T-cell (primary cell): ENCODE measurements around a stretch of chr1.

DNA sequence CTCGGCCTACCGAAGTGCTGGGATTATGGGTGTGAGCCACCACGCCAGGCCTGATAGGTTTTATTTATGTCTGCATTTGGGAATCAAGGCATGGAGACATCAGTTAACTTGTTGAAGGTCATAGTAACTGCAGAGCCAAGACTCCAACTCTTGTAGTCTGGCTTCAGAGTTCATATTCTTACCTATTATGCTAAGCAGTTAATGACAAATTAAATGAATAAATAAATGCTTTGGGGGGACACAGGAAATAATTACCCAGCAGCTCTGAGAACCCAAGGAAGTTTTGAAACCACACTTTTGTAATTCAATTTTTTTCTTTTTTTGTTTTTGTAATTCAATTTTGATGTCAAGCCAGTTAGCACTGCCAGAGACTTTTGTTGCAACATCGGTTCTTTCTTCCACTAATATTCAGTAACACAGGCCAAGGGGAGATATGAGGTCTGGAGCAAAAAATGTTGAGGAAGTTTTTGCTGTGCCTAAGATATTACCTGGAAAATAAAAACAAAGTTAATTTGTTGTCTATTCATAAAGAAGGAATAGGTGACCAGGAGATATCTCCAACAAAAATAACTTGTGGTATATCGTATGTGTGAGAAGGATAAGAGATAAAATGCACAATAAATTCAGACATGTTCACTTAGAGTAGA is 9.2 kb upstream of the UAP1 start:
- PRO-cap, 7 experiments, result no peak in any of the 7 experiments

DNA sequence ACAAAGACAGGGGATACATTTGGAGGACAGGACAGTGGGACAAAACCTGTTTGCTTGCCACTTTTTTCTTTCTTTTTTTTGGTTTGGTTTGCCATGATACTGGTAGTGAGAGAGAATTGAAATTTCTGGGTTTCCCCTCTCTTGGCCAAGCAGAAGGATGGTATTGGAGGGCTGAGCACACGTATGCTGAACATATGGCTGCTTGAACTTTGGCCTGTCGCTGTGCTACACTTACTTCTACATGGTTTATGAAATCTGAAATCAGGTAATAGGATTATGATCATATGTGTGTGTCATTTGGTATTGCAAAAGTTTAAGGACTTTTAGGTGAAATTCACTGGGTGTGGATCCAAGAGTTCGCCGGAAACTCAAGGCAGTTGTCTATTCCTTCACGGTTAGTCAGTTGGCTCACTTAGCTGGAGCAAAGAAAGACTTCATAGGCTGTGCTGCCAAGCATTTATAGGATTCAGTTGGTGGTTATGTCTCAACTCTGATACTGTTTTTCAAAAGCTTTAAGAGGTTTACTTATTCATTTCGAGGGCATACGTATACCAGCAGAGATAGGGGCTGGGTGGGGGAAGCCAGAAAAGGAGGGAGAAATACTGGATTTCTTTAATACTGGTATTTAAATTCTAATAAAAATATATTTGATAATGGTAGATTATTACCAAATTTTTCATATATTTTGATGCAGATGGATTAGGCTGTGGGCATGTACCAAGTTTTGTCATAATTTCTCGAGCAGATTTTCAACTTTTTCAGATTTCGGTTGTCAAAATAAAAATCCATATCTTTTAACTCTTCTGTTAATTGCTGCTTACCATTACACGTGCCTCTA is 1.0 kb downstream of the UAP1 start:
- PRO-cap, 7 experiments, result no peak in any of the 7 experiments

GRCh38 chr1:162690583-162691800 is 58.7 kb downstream of the DDR2 start:
- PRO-cap, 7 experiments, result no peak in any of the 7 experiments

DNA sequence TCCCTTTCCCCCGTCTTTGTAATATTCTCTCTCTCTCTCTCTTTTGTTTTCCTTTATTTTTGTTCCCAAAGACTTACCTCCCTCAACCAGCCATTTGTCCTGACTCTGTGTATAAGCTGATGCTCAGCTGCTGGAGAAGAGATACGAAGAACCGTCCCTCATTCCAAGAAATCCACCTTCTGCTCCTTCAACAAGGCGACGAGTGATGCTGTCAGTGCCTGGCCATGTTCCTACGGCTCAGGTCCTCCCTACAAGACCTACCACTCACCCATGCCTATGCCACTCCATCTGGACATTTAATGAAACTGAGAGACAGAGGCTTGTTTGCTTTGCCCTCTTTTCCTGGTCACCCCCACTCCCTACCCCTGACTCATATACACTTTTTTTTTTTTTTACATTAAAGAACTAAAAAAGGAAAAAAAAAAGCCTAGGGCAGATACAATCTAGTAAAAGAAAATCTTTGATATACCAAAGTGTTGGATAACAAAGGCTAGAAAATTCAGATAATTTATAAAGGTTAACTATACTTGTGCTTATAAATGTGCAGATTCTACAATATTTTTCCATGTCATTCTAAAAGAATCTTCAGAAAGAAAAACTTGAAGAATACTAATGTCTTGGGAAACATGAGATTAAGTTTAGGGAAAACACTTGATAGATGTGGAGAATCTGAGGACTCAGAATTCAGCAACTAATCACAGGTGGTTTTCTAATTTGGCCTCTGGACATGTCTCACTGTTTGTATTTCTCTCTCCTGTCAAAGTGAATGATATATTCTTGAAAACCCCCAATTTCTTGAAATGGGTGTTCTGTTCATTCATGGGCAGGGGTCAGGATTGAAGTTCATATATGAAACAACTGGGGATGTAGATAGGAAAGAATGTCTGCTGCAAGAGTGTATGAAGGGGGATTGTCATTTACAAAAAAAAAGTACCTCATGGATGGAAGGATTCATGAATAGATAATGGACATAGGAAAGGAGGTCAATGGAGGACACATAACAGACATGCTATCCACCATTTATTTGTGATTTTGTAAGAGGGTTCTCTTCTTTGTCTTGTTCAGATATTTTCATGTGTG is 10.1 kb upstream of the HSD17B7 start:
- PRO-cap, 7 experiments, result no peak in any of the 7 experiments

DNA sequence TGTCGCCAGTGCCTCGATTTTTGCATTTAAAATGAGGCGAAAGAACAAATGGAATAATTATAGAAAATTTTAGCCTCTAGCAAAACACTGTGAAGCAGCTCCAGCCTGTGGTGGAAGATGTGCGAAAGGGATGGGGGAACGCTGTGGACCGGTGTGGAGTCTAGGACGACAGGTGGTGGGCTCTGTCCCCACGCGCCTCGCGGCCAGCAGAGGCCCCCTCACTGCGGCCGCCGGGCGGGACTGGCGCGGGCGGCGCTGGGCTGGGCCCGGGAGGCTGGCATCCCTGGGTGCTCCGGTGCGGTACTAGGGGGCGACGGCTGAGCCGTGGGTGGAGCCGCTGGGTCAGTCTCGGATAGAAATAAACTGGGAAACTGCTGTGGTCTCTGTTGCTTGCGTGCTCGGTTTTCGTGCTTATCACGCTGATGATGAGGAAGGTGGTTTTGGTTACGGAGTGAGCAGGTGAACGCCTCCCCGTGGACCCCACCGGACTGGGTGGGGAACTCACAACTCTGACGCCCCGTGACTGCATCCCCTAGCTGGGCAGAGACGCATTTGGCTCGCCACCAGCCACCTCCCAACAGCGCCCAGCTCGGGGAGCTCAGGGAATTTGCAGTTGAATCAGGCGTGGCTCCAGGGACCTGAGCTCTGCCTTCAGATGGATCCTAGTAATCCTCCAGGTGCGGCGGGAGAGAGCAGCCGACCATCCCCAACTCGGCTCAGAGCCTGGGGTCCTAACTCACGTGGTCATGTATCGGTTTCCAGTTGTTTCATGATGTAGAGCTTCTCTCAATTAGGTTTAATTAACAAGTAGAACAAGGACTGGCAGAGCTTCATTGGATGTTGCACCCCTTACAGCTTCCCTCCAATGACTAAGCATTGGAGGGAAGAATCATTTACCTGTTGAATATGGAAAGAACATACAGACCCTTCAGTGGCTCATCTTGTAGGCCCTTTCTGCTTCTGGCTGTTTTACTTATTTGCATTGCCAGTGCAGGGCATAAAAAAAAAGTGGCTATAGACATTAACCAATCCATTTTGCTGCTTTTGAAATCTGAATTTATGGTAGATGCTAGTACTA is 32.1 kb downstream of the HSD17B7 start:
- PRO-cap, 7 experiments, result no peak in any of the 7 experiments

GRCh38 chr1:163166688-163167057 is 36.0 kb downstream of the RGS5 start:
- PRO-cap, 7 experiments, result no peak in any of the 7 experiments

DNA sequence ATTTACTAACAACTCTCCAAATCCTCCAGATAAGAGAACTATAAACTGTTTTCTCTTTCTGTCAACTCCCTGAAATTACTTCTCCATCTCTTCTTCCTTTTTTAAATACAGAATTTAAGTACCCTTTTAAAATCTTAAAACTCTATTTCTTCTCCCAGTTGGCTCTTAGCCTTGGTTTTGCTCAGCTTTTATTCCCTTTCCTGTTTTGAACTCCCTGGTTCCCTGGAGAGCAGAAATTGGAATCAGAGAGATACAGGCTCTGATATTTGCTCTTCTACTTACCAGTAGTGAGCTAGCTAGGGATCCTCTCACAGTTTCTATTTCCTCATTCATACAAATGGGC is 606.2 kb downstream of the NUF2 start:
- PRO-cap, 7 experiments, result no peak in any of the 7 experiments

- PRO-cap, 7 experiments, result no peak in any of the 7 experiments
Measured at GRCh38 chr1:164320800-164321186, 238.2 kb upstream of the PBX1 start.

- PRO-cap, 7 experiments, result no peak in any of the 7 experiments
Measured at GRCh38 chr1:164575558-164576112, 16.7 kb downstream of the PBX1 start.

- PRO-cap, 7 experiments, result no peak in any of the 7 experiments
Measured at GRCh38 chr1:164588507-164589731, 29.9 kb downstream of the PBX1 start.

DNA sequence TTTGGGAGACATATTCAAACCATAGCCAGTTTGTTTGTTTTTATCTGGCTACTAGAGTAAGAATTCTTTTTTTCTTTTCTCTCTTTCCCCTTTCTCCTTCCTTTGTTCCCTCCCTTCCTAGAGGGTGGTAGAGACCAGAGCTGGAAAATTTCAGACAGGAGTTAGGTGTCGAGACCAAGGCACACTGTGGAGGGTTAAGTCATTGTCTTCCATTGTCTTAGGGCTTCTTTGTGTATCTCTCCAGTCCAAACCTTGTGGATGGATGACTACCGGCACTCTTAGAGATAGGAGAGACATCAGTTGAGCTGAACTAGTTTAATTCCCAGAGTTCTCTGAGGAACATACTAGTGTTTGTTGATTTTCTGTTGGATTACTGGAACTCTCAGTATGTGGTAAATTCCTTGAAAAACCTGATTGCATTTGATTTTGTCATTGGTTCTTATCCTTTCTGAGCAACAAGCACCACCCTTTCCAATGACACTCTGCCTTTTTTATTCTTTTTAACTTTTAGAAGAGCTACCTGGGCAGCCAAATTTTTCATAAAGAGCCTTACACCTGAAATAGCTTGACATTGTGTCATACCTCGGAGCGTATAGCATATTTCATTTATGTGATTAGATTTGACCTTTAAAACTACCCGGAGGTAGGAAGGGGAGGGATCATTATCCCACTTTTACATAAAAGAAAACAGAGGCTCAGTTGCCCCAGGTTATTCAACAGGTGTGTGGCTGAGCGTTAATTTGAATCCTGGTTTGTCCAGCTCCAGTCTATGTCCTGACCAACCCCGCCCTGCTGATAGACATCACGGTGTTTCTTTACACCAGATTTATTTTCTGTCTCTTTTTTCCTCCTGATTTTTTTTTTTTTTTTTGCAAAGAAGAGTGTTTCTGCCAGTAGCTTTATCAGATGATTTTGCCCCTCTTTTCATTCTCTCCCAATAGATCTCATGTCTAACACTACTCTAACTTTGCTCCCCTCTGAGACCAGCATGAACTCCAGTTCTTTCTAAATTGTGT is 39.5 kb downstream of the PBX1 start:
- PRO-cap, 7 experiments, result no peak in any of the 7 experiments

- PRO-cap, 7 experiments, result no peak in any of the 7 experiments
Measured at GRCh38 chr1:164686053-164686496, 127.1 kb downstream of the PBX1 start.

DNA sequence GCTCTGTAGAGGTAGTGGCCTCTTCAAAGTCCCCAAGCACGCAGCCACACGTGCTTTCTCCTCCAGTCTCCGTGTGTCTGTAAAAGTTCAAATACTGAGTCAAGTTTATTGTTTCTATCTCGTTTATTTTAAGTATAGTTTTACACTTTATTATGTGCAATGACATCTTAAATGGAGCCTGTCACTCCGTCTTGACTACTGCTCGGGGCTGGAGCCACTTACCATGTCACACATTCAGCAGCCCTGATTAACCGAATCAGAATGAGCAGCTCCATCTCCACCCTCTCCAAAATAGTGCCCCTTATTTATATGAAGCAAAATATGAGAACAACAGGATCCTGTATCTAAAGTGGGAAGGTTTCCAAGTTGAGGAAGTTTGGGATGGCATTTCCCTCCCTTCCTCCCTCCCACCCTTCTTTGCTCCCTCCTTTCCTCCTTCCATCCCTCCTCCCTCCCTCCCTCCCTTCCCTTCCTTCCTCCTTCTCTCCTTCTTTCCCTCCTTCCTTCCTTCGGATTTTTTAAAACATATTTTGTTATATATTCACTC is 201.1 kb downstream of the PBX1 start:
- PRO-cap, 7 experiments, result no peak in any of the 7 experiments

DNA sequence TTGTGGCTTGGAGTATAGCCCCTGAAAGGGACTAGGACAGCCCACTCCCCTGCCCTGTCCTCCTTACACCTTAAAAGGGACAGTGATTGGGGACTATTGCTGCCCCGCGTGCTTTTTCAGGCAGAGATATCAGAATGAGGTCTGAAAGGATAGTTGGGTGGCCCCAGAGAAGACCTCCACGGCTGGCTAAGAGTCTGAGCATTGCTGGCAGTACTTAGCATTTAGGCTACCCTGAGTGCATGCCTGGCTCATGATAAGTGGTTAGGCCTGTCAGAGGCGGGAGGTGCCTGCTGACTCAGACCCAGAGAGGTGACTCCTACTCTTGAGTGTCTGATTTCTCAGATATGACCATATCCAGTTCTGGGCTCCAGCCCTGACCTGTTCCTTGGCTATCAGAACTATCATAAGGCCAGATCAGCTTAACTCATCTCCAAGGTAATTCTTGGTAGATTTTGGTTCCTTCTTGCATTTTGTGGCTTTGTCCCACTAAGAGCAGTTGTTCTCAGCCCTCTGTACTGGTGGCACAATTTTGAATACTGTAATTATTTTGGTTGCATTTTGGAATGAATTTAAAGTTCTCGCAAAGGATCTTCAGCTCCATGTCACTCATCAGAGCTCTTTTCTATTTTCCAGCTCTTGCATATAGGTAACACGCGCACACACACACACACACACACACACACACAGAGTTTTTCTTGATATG is 213.8 kb downstream of the PBX1 start:
- PRO-cap, 7 experiments, result no peak in any of the 7 experiments

DNA sequence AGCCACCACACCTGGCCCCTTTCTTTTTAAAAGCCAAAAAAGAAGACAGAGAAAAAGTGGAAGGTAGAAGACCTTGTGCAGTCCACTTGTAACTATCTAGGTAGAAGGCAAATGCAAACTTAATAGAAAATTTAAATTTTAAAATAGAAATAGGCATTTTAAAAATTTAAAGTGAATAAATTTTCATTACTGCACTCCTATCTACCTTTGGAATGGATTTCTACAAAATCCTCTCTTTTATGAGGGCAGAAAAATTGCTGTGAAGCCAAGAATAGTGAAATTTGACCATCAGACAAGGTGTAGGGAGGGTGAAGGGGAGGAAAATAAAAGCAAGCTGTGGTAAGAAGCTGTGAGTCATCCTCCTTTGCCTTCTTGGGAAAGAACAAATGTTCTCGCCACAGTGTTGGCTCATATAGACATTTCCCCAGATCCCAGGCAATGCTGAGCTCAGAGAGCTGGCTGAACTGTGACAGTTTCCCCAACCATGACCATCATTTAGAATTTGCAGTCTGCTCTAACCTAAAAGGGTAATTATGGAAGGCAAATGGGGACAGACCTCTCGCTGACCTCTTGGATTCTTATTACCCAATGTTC is 235.3 kb downstream of the PBX1 start:
- PRO-cap, 7 experiments, result no peak in any of the 7 experiments

- PRO-cap, 7 experiments, result no peak in any of the 7 experiments
Measured at GRCh38 chr1:164817918-164818522, 259.0 kb downstream of the PBX1 start.

GRCh38 chr1:164861884-164862294 is 302.9 kb downstream of the PBX1 start:
- PRO-cap, 7 experiments, result peak in 1 of 7 experiments; most common minus-strand start chr1:164862123 (in 1)

DNA sequence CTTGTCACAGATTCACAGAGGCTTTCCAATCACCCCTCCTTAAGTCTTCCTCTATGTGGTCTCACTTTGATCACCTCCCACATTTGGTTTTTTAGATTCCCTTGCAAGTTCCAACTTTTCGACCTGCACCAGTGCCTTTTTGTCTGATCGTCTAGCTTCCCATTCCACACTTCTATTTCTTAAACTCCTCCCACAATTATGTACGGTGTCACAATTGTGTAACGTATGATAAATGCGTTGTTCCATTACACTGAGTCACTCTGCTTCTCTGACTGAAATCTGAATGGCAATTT is 320.2 kb downstream of the LMX1A start:
- PRO-cap, 7 experiments, result no peak in any of the 7 experiments

DNA sequence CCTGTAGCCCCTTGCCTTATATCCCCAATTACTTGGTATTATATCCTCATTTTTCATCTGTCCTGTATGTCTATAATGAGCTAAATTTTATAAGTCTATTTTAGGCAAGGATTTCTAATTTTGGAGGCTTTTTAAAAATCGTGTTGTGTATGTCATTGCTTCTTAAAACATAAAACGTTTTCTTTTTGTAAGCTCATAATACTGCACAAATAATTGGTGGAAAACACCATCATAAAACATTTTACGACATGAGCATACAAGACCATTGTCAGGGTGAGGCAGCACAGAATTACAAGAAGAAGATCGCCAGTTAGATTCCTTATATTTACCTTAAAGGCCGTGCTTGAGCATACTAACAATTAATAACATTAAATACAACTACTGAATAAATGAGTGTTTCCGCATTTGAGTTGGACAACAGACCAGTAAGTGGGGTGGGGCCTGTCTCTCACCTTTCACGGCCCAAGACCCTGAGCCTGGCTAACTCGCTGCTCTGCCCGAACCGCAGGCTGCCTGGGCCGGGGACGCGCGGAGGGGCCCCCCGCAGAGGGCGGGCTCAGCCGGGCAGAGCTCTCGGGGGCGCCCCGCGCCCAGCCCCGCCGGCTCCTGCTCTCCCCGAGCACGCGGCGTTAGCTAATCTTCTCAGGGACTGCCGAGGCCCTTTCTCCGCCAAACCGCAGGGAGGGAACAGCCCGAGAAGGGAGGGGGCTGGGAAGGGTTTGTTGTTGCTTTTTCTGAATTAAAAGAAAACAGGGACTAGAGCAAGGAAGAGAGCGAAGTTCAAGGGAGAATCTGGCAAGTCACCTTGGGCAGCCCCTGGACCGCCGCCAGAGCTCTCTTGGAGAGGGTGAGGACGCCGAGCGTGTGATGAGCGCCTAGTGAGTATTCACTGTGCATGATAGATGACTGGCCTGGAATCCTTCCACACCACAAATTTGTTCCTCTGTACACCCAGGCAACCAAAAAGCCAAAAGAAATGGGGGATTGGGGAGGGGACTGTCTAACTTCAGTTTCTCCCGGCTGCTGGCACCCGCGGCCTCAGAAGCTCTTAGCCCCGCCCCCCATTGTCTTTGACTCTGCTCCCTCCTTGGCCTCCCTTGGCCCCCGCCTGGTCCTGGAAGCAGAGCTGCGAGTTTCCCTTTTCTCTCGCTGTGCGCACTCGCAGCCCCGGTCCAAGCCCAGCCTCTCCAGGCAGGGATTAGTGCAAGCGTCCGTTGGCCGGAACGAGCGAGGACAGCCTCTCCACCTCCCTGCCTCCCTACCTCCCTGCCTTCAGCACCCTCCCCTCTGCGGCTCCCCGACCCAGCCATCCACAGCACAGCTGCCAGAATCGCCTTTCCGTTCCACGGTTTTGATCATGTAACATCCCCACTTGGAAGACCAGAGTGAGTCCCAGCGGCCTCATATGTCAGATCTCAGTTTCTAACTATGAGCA is 19.6 kb upstream of the LMX1A start:
- PRO-cap, 7 experiments, result no peak in any of the 7 experiments

GRCh38 chr1:165662340-165662634 is 31.3 kb downstream of the MGST3 start:
- PRO-cap, 7 experiments, result no peak in any of the 7 experiments